ENCODE measurements around the gene TAF15.

- PRO-cap, 2 experiments, result no peak in any of the 2 experiments
Observed at GRCh38 chr17:32684188-32684441, 192.8 kb downstream of the MYO1D start.

DNA sequence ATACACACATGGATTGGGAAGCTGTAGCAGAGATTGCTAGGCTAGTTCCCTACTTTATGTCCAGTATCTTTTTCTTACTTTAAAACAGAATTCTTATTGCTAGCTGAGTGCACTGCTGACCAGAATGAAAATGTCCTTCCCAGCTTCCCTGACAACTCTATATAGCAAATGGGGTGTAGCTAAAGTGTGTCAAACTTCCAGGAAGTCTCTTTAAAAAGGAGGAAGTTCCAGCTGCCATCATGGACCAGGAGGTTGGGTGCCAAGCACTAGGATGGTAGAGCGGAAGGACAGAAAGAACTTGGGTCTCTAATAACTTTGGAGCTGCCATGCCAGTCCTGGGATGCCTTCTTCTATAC lies 140.8 kb downstream of the MYO1D start:
- PRO-cap, 2 experiments, result no peak in any of the 2 experiments

DNA sequence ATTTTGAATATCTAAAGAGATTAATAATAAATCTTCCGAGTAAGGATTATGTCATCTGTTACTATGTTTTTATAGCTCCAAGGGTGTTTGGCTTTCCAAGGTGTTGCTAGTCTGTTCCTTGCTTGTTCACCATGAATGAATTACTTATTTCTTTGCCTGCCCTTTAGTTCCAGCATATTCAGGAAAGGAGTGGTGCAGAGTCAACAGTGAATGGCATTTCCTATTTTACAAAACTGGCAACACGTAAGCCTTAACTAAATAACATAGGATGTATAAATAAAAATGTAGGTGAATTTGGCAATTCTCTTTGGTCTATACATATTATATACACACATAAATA lies 70.3 kb downstream of the MYO1D start:
- PRO-cap, 2 experiments, result no peak in any of the 2 experiments

DNA sequence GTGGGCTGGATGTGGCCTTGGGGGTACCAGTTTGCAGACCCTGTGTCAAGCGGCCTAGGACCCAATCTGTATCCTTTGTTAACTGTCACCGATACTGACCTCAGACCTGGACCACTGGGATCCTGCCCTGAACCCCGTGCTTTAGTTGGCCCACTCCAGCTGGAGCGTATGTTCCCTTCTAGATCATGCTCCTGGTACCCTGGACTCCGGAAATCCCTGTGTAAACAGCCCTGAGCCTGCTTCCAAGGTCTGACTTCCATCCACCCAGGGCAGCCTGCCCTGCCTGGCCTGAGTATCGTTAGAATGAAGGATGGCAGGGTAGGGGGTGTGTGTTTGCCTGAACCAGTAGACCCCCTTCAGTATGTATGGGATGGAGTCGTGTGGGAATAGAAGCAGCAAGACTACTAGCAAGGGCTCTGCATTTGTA lies 791 bp upstream of the TMEM98 start:
- PRO-cap, 2 experiments, result no peak in any of the 2 experiments

DNA sequence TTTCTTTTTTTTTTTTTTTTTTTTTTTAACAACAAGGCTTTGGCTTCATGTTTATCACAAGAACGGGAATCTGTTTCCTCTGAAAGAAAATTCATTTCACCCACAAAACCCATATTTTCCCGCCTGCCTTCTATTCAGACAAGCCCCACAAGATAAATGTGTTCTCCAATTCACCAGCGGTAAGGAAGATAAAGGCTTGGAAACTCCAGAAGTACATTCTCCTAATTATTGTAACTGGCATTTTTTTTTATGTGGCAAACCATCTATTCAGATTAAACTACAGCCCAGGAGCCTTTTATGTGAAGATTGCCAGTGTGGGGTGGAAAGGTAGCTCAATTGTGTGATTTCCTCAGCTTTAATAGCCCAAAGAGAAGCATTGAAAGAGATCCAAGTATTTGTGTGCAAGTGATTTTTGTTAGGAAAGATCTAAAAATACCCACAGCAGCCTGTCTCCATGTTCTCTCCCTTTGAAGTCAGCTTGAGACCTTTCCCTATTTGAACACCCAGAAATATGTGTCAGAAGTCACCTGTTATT lies 451.4 kb upstream of the CCL2 start:
- PRO-cap, 2 experiments, result no peak in any of the 2 experiments

GRCh38 chr17:34764191-34764494 lies 184.8 kb downstream of the TMEM132E start:
- PRO-cap, 2 experiments, result no peak in any of the 2 experiments

- PRO-cap, 2 experiments, result no peak in any of the 2 experiments
Observed at GRCh38 chr17:34981436-34981859, 1.1 kb downstream of the LIG3 start.

- PRO-cap, 2 experiments, result no peak in any of the 2 experiments
Observed at GRCh38 chr17:34989219-34989840, 9.0 kb downstream of the LIG3 start.

- PRO-cap, 2 experiments, result no peak in any of the 2 experiments
Observed at GRCh38 chr17:35059898-35060459, 3.5 kb downstream of the RFFL start.

DNA sequence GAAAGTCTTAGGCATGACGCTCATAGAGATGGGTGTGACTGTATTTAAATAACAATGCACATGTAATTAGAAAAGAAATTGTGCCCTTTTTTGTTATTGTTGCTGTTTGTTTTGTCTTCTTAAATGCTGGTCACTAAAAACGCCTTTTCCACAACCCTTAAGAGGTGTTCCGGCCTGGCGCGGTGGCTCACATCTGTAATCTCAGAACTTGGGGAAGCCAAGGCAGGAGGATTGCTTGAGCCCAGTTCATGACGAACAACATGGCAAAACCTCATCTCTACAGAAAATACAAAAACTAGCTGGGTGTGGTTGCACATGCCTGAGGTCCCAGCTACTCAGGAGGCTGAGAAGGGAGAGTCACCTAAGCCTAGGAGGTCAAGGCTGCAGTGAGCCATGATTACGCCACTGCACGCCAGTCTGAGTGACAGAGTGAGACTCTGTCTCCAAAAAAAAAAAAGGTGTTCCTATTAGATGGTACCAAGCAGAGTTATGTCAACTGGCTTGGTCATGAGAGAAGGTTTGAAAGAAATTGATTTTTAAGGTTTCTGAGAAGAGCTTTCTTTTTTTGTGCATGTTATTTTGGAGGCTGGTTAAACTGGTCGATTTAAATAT lies 23.5 kb upstream of the RFFL start:
- PRO-cap, 2 experiments, result no peak in any of the 2 experiments

- PRO-cap, 2 experiments, result no peak in any of the 2 experiments
Observed at GRCh38 chr17:35130014-35131202, 9.0 kb downstream of the FNDC8 start.

DNA sequence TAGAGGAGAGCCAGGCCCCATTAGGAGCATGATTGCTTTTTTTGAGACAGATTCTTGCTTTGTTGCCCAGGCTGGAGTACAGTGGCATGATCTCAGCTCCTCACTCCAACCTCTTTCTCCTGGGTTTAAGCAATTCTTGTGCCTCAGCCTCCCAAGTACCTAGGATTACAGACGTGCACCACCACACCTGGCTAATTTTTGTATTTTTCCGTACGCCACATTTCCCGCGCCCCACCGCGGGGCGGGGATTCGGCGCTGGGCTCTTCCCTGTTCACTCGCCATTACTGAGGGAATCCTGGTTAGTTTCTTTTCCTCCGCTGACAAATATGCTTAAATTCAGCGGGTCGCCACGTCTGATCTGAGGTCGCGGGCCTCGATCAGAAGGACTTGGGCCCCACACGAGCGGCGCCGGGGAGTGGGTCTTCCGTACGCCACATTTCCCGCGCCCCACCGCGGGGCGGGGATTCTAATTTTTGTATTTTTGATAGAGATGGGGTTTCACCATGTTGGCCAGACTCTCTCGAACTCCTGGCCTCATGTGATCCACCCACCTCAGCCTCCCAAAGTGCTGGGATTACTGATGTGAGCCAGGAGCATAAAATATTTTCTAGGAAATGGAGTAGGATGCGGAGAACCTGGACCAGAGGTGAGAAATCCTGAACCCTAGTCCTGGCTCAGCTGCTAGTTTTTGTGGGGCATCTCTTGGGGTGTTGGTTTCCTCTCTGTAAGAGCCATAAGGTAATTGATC lies 3.4 kb downstream of the UNC45B start:
- PRO-cap, 2 experiments, result peak in 2 of 2 experiments; most common minus-strand start position 370 of the sequence (in 2)

GRCh38 chr17:35245058-35245679 lies 2.3 kb downstream of the SLFN5 start:
- PRO-cap, 2 experiments, result peak in 1 of 2 experiments; most common plus-strand start chr17:35245266 (in 1); most common minus-strand start chr17:35245300 (in 1)

DNA sequence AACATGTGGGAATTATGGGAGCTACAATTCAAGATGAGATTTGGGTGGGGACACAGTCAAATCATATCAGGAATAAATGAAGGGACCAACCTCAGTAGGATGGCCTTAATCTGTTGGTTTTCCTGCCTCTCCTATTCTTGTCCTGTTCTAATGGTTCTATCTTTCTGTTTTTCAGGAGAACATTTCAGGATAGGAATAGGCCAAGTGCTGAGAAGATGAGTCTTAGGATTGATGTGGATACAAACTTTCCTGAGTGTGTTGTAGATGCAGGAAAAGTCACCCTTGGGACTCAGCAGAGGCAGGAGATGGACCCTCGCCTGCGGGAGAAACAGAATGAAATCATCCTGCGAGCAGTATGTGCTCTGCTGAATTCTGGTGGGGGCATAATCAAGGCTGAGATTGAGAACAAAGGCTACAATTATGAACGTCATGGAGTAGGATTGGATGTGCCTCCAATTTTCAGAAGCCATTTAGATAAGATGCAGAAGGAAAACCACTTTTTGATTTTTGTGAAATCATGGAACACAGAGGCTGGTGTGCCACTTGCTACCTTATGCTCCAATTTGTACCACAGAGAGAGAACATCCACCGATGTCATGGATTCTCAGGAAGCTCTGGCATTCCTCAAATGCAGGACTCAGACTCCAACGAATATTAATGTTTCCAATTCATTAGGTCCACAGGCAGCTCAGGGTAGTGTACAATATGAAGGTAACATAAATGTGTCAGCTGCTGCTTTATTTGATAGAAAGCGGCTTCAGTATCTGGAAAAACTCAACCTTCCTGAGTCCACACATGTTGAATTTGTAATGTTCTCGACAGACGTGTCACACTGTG lies 15.8 kb downstream of the SLFN5 start:
- PRO-cap, 2 experiments, result no peak in any of the 2 experiments

GRCh38 chr17:35313863-35314798 lies 59.3 kb downstream of the SLFN11 start:
- PRO-cap, 2 experiments, result peak in 1 of 2 experiments; most common plus-strand start chr17:35314338 (in 1); most common minus-strand start chr17:35314113 (in 1)

- PRO-cap, 2 experiments, result peak in 2 of 2 experiments; most common plus-strand start chr17:35374577 (in 1); most common minus-strand start chr17:35374597 (in 2)
Observed at GRCh38 chr17:35374179-35374713, 825 bp upstream of the SLFN11 start.

- PRO-cap, 2 experiments, result no peak in any of the 2 experiments
Observed at GRCh38 chr17:35712866-35713803, 18.3 kb upstream of the RASL10B start.

- PRO-cap, 2 experiments, result peak in 2 of 2 experiments; most common plus-strand start chr17:35809484 (in 2); most common minus-strand start chr17:35809032 (in 1)
Observed at GRCh38 chr17:35808680-35809639, at the start of gene TAF15. TAF15 (plus strand) TSS chr17:35809484.

DNA sequence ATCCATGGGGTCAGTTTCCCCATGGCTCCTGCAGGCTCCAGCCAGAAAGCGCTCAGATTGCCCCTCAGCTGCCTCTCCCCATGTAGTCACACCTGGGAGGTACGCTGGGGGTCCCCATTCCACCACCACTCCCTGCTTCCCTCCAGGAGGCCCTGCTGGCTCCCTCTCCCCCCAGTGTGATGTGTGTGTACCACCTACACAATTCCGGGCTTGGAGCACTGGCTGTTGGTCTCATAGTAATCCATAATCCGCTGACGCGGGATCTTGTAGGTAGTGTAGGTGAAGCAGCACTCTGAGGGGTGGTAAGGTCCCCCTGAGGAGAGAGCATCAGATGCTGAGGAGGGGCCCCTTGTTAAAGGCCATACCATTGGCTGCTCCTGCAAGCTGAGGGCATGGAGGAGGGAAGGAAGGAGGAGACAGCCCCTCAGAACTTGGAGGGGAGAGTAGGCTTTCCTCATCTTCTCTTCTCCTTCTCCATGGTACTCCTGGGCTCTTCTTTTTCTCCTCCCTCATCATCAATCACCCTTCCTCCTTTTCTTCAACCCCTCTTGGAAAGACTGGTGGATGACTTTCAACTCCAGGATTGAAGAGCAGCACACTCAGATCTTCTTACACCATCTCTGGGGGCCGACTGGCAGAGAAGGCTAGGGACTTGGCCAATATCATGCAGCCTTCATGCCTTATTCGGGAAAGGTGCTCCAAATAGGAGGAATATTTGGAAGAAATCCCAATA lies 2.2 kb downstream of the CCL14 start:
- PRO-cap, 2 experiments, result no peak in any of the 2 experiments

DNA sequence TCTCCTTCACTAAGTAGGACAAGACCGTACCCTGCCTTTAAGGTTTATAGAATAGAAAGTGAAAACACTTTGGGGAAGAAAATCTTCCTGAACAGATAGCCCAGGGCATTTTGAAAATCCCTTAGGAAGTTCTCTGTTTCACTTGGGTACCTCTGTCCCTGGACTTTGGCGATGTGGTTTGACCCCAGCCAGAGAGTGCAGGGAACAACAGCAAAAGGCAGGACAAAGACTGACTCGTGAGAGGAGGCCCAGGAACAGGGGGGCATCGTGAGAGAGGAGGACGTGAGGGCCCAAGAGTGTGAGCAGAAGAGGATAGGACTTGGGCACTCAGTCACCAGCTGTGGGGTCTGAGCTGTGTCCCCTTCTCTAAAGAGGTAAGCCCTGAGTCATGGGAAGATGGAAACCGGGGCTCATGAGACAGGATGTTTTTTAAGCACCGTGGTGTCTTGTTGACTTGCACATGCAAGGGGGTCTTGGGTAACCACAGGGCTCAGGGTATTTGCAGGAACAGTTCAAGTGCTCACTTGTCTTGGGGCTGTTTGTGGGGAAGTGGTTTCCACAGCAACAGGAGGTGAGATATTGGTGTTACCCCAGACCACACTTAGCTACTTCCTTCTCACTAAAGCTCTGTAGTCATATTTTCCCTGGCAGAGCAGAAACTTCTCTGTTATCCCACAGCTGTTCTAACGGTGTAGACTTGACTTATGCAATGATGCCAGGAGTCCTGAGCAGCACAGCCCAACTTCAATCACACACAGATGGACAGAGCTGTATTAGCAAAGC lies 7.5 kb downstream of the CCL3 start:
- PRO-cap, 2 experiments, result peak in 2 of 2 experiments; most common plus-strand start position 667 of the sequence (in 2); most common minus-strand start position 349 of the sequence (in 2)